ENCODE measurements around the gene RGS14.

DNA sequence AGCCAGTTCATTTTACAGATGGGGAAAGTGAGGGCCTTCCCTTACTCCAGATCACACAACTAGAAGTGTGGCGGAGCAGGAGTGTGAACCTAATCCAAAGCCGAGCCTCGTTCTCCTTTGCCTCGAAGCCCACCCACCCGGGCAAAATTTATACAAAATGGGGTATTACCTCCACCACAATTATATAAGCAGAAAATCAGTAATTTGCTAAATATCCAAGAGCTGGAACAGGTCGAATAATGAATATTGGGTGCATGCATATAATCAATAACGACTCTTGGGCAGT lies 1.0 kb upstream of the RNF44 start:
- PRO-cap, 5 experiments = no peak in any of the 5 experiments
- RAMPAGE, long total RNA, 2 experiments = no peak in any of the 2 experiments
- RRBS = no CpG with 5 or more reads among the region's 7 CpGs

DNA sequence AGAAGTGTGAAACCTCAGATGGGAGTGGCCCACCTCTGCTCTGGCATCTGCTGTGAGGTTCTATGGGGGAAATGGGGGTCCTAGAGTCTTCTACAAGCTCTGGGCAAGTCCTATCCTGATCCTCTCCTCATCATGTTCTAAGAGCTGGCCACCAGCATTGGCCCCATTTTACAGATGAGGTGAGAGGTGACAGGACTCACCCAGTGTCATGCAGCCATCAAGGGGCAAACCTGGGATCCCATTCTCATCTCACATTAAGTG lies 3.9 kb upstream of the RNF44 start:
- PRO-cap, 5 experiments = no peak in any of the 5 experiments
- RAMPAGE, long total RNA, 2 experiments = no peak in any of the 2 experiments

DNA sequence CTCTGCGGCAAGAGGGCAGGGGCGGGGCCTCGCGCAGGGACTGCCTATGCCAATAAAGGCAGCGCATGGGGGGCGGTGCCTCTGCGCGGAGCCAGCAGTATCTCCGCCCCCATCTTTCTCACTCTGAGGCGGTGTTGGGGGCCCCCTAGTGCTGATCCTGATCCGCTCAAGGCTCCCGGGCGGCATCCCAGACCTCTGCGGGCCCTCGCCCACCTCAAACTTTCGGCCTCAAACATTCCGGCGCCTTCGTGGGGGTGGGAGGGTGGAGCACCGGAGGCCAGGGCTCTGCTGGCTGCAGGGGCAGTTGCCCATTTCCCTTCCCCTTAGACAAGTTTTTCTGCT lies 9.3 kb upstream of the GPRIN1 start:
- PRO-cap, 5 experiments = no peak in any of the 5 experiments
- RAMPAGE, long total RNA, 2 experiments = no peak in any of the 2 experiments
- RRBS = 15% methylated on average over 6 of the region's 20 CpGs

DNA sequence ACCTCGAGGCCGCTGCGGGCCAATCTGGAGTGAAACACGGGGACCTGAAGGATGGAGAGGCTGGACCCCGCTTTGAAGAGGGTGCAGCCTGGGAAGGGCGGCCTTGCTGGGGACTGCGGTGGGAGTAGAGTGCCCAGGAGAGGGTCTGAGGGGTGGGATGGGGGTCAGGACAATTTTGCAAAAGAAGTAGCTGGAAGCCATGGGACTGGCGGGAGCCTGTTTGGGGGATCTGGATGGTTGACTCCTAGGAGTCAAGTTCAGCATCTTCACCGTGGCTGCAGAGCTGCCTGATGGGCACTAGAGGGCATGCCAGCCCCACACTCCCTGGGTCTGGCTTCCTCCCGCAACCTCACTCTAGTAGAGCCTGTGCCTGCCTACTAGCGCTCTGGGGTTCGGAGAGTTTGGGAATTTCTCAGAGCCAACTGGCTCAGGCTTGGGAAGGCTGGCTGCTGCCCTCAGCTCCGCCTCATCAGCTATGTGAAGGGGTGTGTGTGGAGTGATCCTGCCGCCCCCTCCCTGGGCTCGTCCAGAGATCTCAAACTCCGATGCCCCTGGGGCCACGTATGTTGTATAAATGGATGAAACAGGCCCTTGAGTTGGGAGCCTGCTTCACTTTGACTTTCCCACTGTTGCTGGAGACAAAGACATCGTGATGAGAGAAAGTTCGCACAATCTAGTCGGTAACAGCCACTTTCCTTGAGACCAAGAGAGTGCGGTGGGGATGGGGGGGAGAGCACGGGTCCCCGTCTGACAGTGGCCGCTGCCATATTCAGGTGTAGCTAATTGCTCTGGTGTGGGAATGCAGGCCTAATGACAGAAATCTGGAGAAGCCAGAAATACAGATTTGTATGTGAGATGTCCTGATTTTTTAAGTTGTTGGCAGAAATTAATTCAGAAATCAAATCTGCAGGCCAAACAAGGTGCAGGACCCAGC lies 10.9 kb downstream of the TSPAN17 start:
- PRO-cap, 5 experiments = no peak in any of the 5 experiments
- RAMPAGE, long total RNA, 2 experiments = no peak in any of the 2 experiments
- RRBS = no CpG with 5 or more reads among the region's 24 CpGs

DNA sequence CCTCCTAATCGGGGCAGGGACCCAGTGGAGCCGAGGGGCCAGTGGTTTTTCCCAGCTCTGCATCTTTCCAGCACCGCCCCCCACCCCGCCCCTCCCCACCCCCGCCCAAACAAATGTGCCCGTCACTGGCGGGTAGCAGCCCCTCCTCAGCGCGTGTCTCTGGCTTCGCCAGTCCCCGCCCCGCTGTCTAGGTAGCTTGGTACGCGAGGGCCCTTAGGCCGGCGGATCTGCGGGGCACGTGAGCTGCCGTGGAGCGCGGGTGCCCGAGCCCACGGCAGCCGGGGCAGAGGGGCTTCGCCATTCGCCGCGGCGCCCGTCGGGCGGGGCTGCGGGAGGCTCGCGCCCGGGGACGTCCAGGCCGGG lies 7.1 kb downstream of the UNC5A start:
- PRO-cap, 5 experiments = no peak in any of the 5 experiments
- RAMPAGE, long total RNA, 2 experiments = no peak in any of the 2 experiments
- RRBS = 4% methylated on average over 22 of the region's 38 CpGs

GRCh38 chr5:176863381-176863863 lies 35.7 kb downstream of the HK3 start:
- PRO-cap, 5 experiments = no peak in any of the 5 experiments
- RAMPAGE, long total RNA, 2 experiments = no peak in any of the 2 experiments
- RRBS = no CpG with 5 or more reads among the region's 4 CpGs

DNA sequence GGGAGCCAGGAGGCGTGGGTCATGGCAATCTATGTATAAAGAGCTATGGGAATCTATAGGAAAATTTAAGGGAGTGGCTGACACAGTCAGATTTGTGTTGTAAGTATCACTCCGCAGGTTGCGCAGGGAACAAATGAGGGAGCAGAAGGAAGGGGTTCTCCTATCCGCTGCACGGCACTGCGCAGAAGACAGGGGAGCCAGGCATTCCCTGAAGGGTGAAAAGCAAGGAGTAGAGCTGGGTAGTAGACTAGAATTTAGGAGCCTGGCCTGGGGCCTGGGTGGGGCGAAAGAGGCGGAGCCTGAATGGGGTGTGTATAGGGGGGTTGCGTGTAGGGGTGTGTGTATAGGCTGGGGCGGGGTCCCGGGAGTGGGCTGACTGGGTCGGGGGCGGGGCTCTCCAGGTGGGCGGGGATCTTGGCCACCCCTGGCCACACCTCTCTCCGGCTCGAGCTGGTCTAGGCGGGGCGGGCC lies 383 bp upstream of the FGFR4 start:
- PRO-cap, 5 experiments = peak in 1 of 5 experiments; most common minus-strand start position 432 of the sequence (in 1)
- RAMPAGE, long total RNA, 2 experiments = no peak in any of the 2 experiments
- RRBS = 3% methylated on average over 7 of the region's 18 CpGs

- PRO-cap, 5 experiments = no peak in any of the 5 experiments
- RAMPAGE, long total RNA, 2 experiments = no peak in any of the 2 experiments
- RRBS = no CpG with 5 or more reads among the region's 13 CpGs
Measured at GRCh38 chr5:177109811-177110310, 23.1 kb downstream of the FGFR4 start.

GRCh38 chr5:177132178-177133122 lies 1.1 kb upstream of the NSD1 start:
- PRO-cap, 5 experiments = no peak in any of the 5 experiments
- RAMPAGE, long total RNA, 2 experiments = no peak in any of the 2 experiments
- RRBS = 27% methylated on average over 37 of the region's 99 CpGs

DNA sequence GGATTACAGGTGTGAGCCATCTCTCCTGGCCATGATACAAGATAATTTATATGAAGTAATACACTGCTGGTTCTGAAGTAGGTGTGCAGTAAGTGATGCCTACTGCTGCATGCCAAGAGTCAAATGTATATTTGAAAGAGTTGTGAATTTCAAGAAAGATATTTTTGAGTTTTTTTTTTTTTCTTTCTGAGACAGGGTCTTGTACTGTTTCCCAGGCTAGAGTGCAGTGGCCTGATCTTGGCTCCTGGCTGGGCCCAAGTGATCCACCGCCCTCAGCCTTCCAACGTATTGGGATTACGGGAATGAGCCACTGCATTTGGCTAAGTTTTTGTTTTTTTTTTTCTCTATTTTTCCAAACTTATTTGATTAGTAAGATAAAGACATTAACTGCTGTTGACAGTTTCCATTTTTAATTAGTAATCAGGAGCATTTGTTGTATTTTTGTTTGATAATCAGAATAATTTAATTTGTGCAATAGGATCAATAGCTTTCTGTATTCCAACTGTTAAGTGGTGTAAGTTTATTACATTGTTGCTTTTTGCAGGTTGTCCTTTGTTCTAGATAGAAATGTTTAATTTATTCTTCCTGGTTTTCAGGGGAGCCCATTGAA lies 10.6 kb downstream of the NSD1 start:
- PRO-cap, 5 experiments = no peak in any of the 5 experiments
- RAMPAGE, long total RNA, 2 experiments = no peak in any of the 2 experiments
- RRBS = no CpG with 5 or more reads among the region's 3 CpGs

- PRO-cap, 5 experiments = peak in 1 of 5 experiments; most common plus-strand start chr5:177266322 (in 1)
- RAMPAGE, long total RNA, 2 experiments = no peak in any of the 2 experiments
- RRBS = no CpG with 5 or more reads among the region's 26 CpGs
Measured at GRCh38 chr5:177266253-177266715, 37.2 kb downstream of the RAB24 start.

DNA sequence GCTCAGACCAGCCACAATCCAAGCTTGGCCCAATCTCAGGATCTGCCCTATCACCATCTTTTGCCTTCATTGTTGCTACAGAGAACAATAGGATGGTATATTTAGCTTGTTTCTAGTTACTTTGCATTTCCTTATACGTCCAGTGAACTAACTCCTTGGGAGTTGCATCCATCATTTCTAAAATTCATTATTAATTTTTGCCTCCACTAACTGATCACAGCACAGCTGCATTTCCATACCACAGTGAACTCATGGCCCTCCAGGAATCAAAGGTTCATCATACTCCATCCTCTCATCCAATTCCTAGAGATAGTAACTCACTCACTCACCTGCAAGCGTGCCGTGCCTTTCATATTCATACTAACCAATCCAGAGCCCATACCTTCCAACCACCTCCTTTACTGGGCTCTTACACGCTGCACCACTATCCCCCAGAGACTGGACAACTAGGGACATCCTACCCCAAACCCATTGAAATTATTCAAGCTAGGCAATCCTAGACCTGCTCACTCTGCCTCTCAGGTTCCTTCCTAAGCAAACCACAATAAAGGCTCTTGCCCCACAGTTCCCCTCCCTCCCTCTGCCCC lies 7.9 kb upstream of the MXD3 start:
- PRO-cap, 5 experiments = no peak in any of the 5 experiments
- RAMPAGE, long total RNA, 2 experiments = no peak in any of the 2 experiments
- RRBS = no CpG with 5 or more reads among the region's 4 CpGs

- PRO-cap, 5 experiments = peak in 4 of 5 experiments; most common plus-strand start chr5:177357658 (in 4)
- RAMPAGE, long total RNA, 2 experiments = start-site peak on the plus strand in 1 of 2 experiments, at chr5:177357648-177357658 at its widest, 57 reads per replicate
- RRBS = 25% methylated on average over 4 of the region's 38 CpGs
Measured at GRCh38 chr5:177357406-177358351, at the start of gene RGS14. Gene RGS14, plus strand, starts transcription at chr5:177357924.

DNA sequence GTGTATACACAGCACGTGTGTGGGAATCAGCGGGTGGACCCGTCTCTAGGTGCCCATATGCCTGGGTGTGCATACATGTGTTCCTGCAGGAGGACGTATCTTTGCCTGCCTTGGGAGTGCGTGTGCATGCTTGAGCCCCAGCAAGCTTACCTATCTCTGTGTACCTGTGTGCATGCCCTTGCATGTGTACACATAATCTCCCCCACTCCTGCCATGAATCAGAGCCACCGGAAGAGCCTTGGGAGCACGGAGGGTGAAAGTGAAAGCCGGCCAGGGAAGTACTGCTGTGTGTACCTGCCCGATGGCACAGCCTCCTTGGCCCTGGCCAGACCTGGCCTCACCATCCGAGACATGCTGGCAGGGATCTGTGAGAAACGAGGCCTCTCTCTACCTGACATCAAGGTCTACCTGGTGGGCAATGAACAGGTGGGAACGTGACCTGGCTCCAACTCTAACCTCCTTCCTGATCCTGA lies 10.8 kb downstream of the RGS14 start:
- PRO-cap, 5 experiments = no peak in any of the 5 experiments
- RAMPAGE, long total RNA, 2 experiments = no peak in any of the 2 experiments
- RRBS = no CpG with 5 or more reads among the region's 12 CpGs

DNA sequence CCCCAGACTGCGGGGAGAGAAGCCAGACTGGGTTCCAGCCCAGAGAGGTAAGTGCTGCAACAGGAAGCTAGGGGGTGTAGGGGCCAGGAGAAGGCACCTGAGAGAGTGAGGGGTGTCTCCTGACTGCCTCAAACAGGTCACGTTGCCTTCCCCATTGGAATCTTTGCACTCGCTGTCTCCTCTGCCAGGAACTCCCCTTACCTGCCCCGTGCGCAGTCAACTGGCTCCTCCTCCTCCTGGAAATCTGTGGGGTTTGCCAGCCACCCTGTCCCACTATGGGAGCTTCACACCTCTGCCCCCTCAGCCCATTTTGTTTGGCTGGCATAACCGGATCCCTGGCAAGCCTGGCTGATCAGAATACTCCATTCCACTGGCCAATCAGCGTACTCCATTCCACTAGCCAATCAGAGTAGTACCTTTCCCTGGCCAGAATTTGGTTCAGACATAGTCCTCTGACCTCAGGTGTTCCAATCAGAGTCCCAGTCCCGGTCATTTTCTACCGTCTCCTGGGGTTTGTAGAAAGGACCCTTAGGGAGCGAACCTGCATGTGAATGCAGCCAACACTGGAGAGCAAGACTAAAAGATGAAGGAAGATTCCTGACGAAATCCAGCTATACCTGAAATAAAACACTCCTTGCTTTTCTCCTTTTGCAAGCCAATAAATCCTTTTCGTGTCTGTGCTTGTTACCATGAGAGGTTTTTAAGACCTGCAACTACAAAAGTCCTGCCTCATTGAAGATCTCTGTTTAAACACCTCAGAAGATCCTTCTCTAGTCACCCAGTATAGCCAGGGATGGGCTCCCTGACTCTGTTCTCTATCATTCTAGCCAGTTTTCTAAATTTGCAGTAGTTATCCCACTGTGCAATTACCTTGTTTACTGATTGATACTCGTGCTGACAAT lies 10.2 kb upstream of the SLC34A1 start:
- PRO-cap, 5 experiments = peak in 5 of 5 experiments; most common plus-strand start position 461 of the sequence (in 5); most common minus-strand start position 134 of the sequence (in 3)
- RAMPAGE, long total RNA, 2 experiments = no peak in any of the 2 experiments
- RRBS = no CpG with 5 or more reads among the region's 13 CpGs

DNA sequence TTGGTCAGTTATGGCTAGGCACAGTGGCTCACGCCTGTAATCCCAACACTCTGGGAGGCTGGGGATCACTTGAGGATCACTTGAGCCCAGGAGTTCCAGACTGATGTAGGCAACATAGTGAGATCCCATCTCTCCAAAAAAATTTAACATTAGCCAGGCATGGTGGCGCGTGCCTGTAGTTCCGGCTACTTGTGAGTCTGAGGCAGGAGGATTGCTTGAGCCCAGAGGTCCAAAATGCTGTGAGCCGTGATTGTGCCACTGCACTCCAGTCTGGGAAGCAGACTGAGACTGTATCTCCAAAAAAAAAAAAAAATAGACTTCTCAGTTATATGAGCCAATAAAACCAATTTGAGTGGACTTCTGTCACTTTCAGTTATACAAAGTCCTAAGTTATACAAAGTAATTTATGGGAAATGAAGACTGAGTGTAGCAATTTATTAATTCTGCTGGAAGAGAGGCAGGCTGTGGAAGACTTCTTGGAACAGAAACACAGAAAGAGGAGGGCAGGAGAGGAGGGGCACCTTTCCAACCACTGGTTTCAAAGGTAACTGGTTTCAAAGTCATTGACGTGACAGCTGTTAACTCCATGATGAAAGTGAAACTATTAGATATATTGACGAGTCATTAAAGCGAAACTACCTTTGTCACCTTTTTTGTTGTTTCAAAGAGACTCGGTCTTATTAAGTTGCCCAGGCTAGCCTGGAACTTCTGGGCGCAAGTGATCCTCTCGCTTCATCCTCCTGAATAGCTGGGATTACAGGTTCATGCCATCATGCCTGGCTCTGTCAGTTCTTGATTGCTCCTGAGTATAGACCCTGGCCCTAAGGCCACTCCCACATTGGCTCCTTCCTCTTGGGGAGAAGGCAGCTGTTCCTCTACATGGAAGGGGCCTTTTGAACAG lies 3.0 kb upstream of the F12 start:
- PRO-cap, 5 experiments = peak in 3 of 5 experiments; most common plus-strand start position 607 of the sequence (in 1); most common minus-strand start position 290 of the sequence (in 1)
- RAMPAGE, long total RNA, 2 experiments = no peak in any of the 2 experiments
- RRBS = no CpG with 5 or more reads among the region's 11 CpGs

- PRO-cap, 5 experiments = no peak in any of the 5 experiments
- RAMPAGE, long total RNA, 2 experiments = no peak in any of the 2 experiments
- RRBS = no CpG with 5 or more reads among the region's 7 CpGs
Measured at GRCh38 chr5:177420396-177420815, 6.1 kb upstream of the GRK6 start.

GRCh38 chr5:177425306-177425544 lies 1.3 kb upstream of the GRK6 start:
- PRO-cap, 5 experiments = no peak in any of the 5 experiments
- RAMPAGE, long total RNA, 2 experiments = no peak in any of the 2 experiments
- RRBS = no CpG with 5 or more reads among the region's 6 CpGs

DNA sequence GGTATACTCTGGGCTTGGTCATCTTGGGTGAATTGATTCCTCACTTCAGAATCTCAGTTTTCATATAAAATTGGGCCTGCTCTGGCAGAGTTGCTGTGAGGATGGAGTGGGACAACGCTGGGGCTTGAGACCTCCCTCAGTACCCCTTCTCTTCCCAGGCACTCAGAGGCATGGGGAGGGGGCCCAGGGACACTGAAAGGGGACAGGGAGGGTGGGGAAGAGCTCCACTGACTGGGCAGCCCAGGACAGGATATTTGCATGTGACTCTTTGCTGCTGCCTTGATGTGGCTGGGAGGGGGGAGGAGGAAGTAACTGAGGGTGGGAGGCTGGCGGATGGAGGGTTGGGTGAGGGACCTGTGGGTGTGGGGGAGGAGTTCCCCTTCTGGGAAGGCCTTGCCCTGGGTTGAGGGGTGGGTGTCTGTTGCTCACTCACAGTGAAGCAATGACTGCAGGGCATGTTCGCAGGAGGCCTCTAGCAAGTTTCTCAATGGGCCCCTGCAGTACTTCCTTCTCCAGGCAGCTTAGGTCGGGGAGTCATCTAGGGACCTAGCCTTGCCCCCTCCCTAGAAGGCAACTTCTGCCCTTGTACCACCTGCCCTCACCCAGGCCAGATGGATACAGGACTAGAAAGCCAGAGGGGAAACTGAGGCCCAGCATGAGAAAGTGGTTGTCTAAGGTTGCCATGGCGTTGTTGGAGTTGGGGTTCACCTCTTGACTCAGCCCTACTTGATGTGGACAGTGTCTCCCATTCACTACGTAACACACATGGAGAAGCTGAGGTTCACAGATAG lies 2.8 kb downstream of the GRK6 start:
- PRO-cap, 5 experiments = no peak in any of the 5 experiments
- RAMPAGE, long total RNA, 2 experiments = no peak in any of the 2 experiments
- RRBS = no CpG with 5 or more reads among the region's 6 CpGs

DNA sequence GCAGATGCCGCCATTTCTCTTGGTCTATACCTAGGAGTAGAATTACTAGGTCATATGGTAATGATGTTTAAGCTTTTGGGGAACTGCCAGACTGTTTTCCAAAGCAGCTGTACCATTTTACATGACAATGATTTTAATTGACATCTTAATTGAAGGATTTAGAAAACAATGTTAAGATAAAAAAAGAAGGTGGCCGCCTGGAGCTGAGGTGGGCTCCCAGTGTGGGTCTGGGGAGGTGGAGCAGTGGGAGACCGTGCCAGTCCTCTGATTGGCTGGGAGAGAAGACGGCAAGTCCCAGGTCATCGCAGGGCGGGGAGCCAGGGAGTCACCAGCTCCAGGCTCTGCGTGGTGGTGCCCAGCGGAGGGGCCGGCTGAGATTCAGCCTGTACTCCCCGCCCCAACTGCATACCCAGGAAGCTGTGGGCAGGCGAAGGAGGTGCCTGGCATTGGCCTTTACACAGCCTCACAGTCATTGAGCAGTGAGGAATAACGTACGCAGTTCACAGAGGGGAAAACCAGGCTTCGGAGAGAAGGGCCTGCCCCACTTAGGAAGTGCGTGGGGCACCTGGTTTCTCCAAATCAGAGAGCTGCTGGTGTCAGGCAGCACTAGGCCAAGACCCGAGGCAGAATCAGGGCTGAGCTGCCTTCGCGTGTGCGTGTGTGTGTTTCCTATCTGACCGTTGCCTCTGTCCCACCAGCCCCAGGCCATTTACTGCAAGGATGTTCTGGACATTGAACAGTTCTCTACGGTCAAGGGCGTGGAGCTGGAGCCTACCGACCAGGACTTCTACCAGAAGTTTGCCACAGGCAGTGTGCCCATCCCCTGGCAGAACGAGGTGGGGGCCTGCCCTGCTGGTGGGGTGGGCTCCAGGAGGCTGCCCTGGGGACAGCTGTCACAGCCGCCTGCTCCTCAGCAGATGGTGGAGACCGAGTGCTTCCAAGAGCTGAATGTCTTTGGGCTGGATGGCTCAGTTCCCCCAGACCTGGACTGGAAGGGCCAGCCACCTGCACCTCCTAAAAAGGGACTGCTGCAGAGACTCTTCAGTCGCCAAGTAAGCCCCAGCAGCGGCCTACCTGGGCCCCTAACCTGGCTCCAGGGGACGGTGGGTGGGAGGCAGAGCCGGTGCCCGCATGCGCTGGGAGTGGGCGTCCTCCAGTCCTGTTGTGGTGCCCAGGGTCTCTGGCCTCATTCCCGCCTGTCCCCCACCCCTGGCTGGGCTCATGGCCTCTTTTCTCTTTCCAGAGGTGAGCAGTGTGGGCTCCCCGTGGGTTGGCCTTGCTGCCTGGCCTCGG lies 6.2 kb upstream of the PRR7 start:
- PRO-cap, 5 experiments = no peak in any of the 5 experiments
- RAMPAGE, long total RNA, 2 experiments = no peak in any of the 2 experiments
- RRBS = no CpG with 5 or more reads among the region's 36 CpGs

Measured in liver (tissue), 9 donors.